AG09319 (cell line): Measurements from ENCODE around the genes CT45A5, SAGE1 and GPR101.

- RRBS, result no CpG with 5 or more reads among the region's 6 CpGs
Observed at GRCh38 chrX:133445562-133445888, 30.2 kb upstream of the GPC4 start.

DNA sequence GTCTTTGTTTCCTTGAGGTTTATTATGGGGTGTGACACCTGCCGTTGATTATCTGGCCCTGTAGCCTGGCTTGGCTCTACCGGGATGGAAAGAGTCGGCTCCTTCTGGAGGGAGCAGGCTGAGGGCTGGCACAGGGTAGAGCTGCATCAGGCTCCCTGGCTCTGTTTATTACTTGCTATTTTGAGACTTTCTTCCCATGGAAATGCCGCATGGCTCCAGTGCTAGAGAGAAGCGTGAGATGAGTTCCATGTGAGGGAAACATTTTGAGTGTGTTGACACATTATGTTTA, 80.7 kb upstream of the GPC4 start:
- RRBS, result no CpG with 5 or more reads among the region's 5 CpGs

- RRBS, result no CpG with 5 or more reads among the region's 3 CpGs
Observed at GRCh38 chrX:133677138-133677361, 261.8 kb upstream of the GPC4 start.

GRCh38 chrX:134793784-134794459, 3.1 kb downstream of the PABIR2 start:
- RRBS, result no CpG with 5 or more reads among the region's 9 CpGs

GRCh38 chrX:135785422-135785818, at the start of gene CT45A5:
Gene CT45A5, minus strand, starts transcription at chrX:135785503.
- RRBS, result no CpG with 5 or more reads among the region's 16 CpGs

GRCh38 chrX:135893175-135894017, at the start of gene SAGE1:
Gene SAGE1, plus strand, starts transcription at chrX:135893716.
- RRBS, result 81% methylated on average over 4 of the region's 30 CpGs

DNA sequence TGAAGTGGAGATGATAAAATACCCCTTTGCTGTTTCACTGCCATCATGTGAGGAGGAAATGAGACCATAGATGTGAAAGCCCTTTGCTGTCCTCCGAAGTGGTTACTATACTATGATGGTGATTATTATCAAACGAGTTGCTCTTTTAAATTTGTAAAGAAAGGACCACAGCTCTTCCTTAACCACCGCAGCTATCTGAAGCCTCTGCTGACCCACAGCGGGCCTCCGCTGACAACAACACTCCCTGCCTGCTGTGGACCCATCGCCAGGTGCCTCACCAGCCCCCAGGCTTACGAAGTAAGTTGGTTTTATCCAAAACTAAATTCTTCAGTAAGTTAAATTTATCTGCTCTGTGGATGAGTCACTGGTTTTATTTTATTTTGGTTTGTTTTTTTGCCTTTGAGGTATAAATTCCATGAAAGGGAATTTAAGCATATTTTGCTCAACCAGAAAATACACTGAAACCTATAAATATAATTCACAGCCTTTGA, 54.7 kb downstream of the SLC9A6 start:
- RRBS, result no CpG with 5 or more reads among the region's 7 CpGs

DNA sequence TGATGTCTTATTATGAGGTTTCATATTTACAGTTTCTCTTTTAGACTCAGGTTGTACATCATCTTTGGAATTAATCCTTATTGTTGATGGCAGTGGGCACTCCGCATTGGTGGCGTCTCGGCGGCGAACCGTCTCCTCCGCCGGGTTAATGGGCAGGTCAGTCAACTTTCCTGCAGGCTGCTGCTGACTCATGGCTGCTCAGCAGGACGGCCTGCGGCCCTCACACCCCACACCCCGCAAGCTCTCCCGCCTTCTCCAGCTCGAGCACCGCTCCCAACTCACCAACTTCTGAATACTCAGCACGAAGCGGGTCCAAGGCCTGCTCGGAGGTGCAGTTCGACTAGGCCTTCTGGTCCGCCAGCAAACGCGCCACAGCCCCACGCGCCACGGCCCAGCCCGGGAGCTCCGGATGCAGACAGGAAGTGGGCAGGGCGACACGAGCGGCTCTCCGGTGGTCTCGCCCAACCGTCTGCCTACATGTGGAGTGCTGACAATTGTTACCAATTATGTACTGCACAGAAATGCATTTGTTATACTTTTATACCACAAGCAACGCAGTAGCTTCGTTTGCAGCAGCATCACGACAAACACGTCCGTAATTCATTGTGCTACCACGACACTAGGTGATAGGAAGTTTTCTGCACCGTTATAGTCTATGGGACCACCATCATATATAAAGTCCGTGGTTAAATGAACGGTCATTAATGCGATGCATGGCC, 98.5 kb upstream of the FHL1 start:
- RRBS, result 92% methylated on average over 5 of the region's 42 CpGs

- RRBS, result no CpG with 5 or more reads among the region's 9 CpGs
Observed at GRCh38 chrX:136143713-136144322, 53.0 kb upstream of the FHL1 start.

GRCh38 chrX:136147455-136148175, 49.2 kb upstream of the FHL1 start:
- RRBS, result 21% methylated on average over 21 of the region's 69 CpGs

DNA sequence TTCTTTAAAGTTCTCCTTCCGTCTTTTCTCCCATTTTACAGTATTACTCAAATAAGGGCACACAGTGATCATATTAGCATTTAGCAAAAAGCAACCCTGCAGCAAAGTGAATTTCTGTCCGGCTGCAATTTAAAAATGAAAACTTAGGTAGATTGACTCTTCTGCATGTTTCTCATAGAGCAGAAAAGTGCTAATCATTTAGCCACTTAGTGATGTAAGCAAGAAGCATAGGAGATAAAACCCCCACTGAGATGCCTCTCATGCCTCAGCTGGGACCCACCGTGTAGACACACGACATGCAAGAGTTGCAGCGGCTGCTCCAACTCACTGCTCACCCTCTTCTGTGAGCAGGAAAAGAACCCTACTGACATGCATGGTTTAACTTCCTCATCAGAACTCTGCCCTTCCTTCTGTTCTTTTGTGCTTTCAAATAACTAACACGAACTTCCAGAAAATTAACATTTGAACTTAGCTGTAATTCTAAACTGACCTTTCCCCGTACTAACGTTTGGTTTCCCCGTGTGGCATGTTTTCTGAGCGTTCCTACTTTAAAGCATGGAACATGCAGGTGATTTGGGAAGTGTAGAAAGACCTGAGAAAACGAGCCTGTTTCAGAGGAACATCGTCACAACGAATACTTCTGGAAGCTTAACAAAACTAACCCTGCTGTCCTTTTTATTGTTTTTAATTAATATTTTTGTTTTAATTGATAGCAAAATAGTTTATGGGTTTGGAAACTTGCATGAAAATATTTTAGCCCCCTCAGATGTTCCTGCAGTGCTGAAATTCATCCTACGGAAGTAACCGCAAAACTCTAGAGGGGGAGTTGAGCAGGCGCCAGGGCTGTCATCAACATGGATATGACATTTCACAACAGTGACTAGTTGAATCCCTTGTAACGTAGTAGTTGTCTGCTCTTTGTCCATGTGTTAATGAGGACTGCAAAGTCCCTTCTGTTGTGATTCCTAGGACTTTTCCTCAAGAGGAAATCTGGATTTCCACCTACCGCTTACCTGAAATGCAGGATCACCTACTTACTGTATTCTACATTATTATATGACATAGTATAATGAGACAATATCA, 13.6 kb downstream of the FHL1 start:
- RRBS, result no CpG with 5 or more reads among the region's 18 CpGs

GRCh38 chrX:136909689-136910640, 29.4 kb upstream of the RBMX start:
- RRBS, result no CpG with 5 or more reads among the region's 28 CpGs

DNA sequence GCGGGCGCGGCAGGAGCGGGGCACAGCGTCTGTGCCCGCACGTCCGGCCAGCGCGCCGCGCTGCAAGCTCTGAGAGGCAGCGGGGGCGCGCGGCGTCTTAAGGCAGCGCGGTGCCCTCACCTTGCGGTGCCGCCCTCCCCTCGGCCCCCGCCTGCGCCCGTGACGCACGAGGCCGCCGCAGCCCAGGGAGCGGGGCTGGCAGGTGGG, at the start of gene GPR101:
TSS of gene GPR101 (minus strand) at position 71 of the 207 bp plus-strand sequence.
- RRBS, result no CpG with 5 or more reads among the region's 30 CpGs

DNA sequence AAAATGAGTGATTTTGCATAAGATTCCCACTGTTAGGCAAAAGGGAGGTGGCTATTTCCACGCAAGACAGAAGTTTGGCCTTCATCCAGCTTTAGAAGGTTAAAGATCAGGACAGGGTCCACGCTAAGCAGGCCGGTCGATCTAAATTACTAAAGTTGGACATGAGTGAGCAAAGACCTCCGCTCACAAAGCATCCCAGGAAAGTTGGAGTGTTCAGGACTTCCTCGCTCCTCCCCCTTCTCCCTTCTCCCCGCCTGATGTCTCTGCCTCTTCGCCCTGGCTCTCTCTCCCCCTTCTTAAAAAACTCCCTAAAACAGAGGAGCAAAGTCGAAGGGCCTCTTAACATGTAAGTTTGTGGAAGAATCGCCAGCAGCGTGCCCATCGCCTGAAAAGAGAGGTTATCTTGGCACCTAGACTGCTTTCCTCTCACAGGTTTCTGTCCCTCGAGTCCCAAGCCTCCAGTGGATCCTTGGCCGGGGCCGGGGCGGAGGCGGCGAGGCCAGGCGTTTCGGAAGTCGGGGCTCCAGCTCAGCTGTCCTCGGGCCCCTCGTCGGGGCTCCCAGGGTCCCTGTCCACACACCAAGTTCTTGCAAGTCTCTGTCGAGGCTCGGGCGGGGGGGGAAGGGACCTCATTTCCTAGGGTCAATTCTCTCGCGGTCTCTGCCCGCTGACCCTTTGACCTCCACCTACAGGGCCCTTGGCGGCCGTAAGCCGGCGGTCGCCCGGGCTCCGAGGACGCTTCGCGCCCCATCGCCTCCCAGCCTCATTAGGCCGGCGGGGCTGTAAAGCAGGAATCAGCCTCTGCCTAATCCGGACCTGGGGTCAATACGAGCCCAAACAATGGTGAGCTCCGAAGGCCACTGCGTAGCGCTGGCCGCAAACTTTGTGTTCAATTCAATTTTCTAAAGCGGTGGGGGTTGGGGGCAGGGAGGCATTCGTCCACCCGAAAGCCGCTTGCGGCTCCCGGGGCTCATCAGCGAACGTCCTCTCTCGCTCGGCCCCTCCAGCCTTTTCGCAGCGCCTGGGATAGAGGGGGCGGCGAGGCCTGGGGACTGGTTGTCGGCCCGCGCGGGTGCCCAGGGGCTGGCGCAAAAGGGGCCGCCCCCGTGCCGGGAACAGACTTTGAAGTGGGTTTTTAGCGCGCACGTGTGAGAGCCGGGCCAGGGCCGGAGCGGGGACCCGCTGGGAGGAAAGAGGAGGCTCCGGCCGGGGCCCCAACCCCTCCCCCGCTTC, 7.8 kb downstream of the ZIC3 start:
- RRBS, result 41% methylated on average over 11 of the region's 81 CpGs

- RRBS, result no CpG with 5 or more reads among the region's 3 CpGs
Observed at GRCh38 chrX:138131316-138131739, 565.4 kb downstream of the ZIC3 start.

GRCh38 chrX:139003234-139003535, 291.7 kb upstream of the FGF13 start:
- RRBS, result no CpG with 5 or more reads among the region's 13 CpGs

GRCh38 chrX:139200718-139201249, 329.8 kb upstream of the F9 start:
- RRBS, result no CpG with 5 or more reads among the region's 7 CpGs

DNA sequence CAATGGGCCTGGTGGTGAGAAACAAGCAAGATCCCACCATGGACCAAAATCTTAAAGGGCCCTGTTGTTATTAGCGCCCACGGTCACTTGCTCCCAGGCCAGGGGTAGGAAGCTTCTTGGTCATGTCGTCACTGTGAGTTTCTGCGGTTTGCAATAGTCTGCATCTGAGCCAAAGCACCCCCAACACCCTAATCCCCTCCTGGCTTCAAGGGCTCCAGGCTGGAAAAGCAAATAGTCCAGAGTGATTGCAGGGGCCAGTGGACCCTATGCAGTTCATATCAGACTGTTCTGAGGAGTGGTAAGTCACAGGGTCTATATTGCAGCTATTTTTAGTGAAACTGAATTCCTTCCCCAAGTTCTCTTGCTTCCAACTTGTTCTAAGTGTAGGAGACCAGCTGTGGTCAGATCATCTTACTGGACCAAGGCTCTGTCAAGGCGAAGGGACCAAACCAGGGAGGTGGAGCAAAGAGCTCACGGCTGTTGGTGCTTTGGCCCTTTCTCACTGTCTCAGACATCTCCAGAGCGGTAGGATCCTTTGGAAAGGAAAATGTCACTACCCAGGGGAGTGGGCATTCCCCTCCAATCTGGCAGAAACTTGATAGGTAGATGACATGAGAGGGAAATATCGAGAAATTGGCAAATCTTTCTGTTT, 307.8 kb upstream of the F9 start:
- RRBS, result no CpG with 5 or more reads among the region's 8 CpGs

GRCh38 chrX:139924685-139925060, 8.2 kb downstream of the ATP11C start:
- RRBS, result no CpG with 5 or more reads among the region's 5 CpGs